Heart left ventricle (tissue), 7 donors: ENCODE measurements around the genes RELB and ERCC2.

GRCh38 chr19:44909062-44909833, 3.7 kb downstream of the APOE start:
- PRO-cap, 6 experiments: no peak in any of the 6 experiments
- RAMPAGE, long total RNA, 2 experiments: no peak in any of the 2 experiments
- RRBS: 50% methylated on average over 2 of the region's 31 CpGs

- PRO-cap, 6 experiments: peak in 2 of 6 experiments; most common plus-strand start chr19:44956364 (in 1); most common minus-strand start chr19:44956213 (in 2)
- RAMPAGE, long total RNA, 2 experiments: no peak in any of the 2 experiments
- RRBS: no CpG with 5 or more reads among the region's 7 CpGs
Measured at GRCh38 chr19:44956077-44956682, 1.0 kb downstream of the CLPTM1 start.

- PRO-cap, 6 experiments: peak in 2 of 6 experiments; most common plus-strand start chr19:45001409 (in 1); most common minus-strand start chr19:45001262 (in 2)
- RAMPAGE, long total RNA, 2 experiments: no peak in any of the 2 experiments
- RRBS: 2% methylated on average over 35 of the region's 80 CpGs
Measured at GRCh38 chr19:45001119-45001789, at the start of gene RELB. Gene RELB (plus strand): TSS chr19:45001464.

DNA sequence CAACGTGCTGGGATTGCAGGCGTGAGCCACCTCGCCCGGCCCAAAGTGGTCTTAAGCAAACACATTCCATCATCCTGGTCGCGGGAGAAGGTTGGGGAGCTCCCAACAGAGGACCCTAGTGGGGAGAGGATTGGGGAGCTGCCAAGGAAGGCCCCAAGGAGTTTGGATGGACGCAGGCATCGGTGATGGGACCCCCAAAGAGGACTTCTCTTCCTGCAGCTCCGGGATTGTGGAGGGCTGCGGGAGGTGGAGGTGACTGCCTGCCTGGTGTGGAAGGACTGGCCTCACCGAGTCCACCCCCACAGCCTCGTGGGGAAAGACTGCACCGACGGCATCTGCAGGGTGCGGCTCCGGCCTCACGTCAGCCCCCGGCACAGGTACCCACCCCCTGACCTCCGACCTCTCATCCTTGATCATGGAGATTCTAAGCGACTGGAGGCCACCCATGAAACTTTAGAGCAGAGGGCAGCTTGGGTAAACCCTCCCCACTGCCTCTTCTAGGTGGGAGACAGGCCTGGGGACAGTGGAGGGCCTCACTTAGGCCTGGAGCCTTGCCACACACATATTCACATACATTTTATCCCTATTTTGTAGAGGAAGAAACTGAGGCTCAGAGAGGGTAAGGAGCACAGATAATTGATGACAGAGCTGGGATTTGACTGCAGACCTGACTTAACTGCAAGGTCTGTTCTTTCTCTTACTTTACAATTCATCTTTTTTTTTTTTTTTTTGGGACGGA, 16.8 kb upstream of the CLASRP start:
- PRO-cap, 6 experiments: no peak in any of the 6 experiments
- RAMPAGE, long total RNA, 2 experiments: no peak in any of the 2 experiments
- RRBS: no CpG with 5 or more reads among the region's 21 CpGs

GRCh38 chr19:45064178-45065095, 11.8 kb downstream of the ZNF296 start:
- PRO-cap, 6 experiments: no peak in any of the 6 experiments
- RAMPAGE, long total RNA, 2 experiments: no peak in any of the 2 experiments
- RRBS: 95% methylated on average over 12 of the region's 77 CpGs

DNA sequence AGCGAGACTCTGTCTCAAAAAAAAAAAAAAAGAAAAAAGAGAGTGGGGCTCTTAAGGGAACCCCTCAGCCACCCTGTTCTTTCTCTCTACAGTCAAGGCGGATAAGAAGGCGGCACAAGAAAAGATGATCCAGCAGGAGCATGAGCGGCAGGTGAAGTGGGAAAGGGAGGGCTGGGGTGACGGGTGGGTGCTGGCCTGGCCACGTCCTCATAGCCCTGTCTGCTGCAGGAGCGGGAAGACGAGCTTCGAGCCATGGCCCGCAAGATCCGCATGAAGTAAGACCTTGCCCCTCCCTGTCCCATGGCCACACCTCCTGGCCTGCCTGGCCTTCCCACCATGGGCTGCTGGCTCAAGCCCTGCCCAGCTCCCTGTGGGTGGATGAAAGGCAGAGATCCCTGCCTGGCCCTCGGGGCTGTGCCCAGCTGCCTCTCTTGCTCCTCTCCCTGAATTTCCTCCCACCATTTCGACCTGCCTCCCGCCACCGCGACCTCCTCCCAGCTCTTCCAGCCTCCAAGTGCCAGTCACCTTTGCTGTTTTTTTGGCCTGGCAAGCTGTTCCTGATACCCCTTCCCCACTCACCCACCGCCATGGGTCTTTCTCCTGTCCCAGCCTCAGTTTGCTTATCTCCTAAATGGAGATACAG, 7.2 kb downstream of the ZNF296 start:
- PRO-cap, 6 experiments: no peak in any of the 6 experiments
- RAMPAGE, long total RNA, 2 experiments: no peak in any of the 2 experiments
- RRBS: no CpG with 5 or more reads among the region's 17 CpGs

- PRO-cap, 6 experiments: no peak in any of the 6 experiments
- RAMPAGE, long total RNA, 2 experiments: no peak in any of the 2 experiments
- RRBS: no CpG with 5 or more reads among the region's 4 CpGs
Measured at GRCh38 chr19:45074772-45075050, 1.6 kb downstream of the ZNF296 start.

- PRO-cap, 6 experiments: no peak in any of the 6 experiments
- RAMPAGE, long total RNA, 2 experiments: no peak in any of the 2 experiments
- RRBS: 42% methylated on average over 9 of the region's 34 CpGs
Measured at GRCh38 chr19:45117169-45118305, 24.6 kb downstream of the PPP1R37 start.

GRCh38 chr19:45152084-45153170, 8.4 kb downstream of the NKPD1 start:
- PRO-cap, 6 experiments: no peak in any of the 6 experiments
- RAMPAGE, long total RNA, 2 experiments: no peak in any of the 2 experiments
- RRBS: 6% methylated on average over 10 of the region's 125 CpGs

DNA sequence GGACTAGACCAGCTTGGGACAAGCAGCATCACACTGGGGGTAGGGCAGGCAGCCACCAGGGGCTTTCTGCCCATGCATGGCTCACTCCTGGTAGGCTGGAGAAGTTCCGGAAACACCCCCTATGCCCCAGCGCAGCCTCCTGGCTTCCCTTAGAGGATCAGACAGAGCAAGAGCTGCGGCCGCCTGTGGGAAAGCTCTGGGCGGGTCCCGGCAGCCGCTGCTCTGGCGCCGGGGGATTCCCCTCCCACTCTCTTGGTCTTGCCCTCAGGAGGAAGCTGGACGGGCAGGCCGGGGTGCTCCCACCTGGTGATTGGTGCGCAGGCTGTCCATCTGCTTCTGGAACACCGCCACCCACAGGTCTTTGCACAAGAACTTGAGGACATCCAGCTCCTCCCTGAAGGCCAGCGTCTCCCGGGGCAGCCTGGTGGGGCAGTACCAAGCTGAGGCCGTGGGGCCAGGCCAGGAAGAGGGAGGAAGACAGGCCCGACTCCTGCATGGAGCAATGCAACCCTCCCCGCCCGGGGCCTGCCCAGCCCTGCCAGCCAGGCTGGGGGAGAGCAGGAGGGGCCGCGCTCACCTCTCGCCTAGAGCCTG, 3.9 kb upstream of the NKPD1 start:
- PRO-cap, 6 experiments: peak in 2 of 6 experiments; most common plus-strand start position 397 of the sequence (in 1); most common minus-strand start position 163 of the sequence (in 2)
- RAMPAGE, long total RNA, 2 experiments: no peak in any of the 2 experiments
- RRBS: 13% methylated on average over 14 of the region's 22 CpGs

- PRO-cap, 6 experiments: no peak in any of the 6 experiments
- RAMPAGE, long total RNA, 2 experiments: no peak in any of the 2 experiments
- RRBS: no CpG with 5 or more reads among the region's 5 CpGs
Measured at GRCh38 chr19:45279697-45280311, 28.7 kb downstream of the MARK4 start.

DNA sequence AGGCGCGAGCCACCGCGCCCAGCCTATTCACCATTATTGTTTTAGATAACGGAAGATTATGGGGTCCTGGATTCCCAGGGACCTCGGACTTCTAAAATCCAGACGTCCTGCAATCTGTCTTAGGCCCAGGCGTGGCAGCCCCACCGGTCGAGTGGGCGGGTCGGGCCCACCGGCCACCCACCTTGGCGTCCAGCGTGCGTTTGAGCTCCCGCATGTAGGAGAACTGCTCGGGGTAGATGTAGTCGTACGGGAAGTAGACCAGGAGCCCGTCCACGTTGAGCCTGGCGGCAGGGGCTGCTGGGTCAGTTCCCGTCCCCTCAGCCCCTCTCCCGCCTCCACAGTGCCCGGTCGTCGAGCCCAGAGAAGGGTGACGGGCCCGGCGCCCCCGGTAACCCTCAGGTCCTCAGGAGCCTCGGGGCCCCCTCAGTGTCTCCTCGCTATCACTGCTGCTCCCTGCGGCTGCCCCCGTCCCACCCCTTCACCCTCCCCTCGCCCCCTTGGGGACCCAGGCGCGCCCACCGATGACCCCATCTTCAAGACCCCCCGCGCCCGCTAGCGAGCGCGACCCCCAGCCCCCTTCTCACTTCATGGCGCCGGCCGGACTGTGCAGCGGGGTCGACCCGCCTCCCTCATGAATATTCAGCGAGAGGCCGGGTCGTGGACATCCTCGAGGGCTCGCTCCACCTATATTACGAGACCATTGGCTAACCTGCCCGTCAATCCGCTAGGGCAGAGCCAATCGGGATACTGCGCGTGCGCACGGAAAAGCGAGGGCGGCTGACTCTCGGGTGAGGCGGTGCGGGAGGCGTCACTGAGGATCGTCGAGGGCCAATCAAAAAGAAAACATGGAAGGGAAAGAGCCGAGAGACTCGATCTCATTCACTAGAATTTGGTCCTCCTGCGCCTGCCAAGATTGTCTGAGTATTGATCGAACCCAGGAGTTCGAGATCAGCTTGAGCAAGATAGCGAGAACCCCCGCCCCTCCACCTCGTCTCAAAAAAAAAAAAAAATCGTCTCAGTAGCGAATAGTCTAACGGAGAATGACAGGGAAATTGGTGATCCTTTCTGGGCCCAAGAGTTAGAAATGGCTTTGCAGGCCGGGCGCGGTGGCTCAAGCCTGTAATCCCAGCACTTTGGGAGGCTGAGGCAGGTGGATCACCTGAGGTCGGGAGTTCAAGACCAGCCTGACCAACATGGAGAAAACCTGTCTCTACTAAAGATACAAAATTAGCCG, at the start of gene ERCC2:
Gene ERCC2 (minus strand): TSS at position 622 of the 1,234 bp plus-strand sequence.
- PRO-cap, 6 experiments: peak in 6 of 6 experiments; most common plus-strand start position 764 of the sequence (in 2); most common minus-strand start position 606 of the sequence (in 6)
- RAMPAGE, long total RNA, 2 experiments: start-site peak on the minus strand in 2 of 2 experiments, centred at positions 619 to 620 of the sequence, 57 to 60 reads per replicate
- RRBS: 2% methylated on average over 6 of the region's 89 CpGs

- PRO-cap, 6 experiments: no peak in any of the 6 experiments
- RAMPAGE, long total RNA, 2 experiments: no peak in any of the 2 experiments
- RRBS: no CpG with 5 or more reads among the region's 2 CpGs
Measured at GRCh38 chr19:45431186-45431359, 7.4 kb upstream of the ERCC1 start.

GRCh38 chr19:45446995-45447462, 20.8 kb upstream of the FOSB start:
- PRO-cap, 6 experiments: no peak in any of the 6 experiments
- RAMPAGE, long total RNA, 2 experiments: no peak in any of the 2 experiments
- RRBS: no CpG with 5 or more reads among the region's 8 CpGs

GRCh38 chr19:45470819-45471028, 2.9 kb downstream of the FOSB start:
- PRO-cap, 6 experiments: no peak in any of the 6 experiments
- RAMPAGE, long total RNA, 2 experiments: no peak in any of the 2 experiments
- RRBS: no CpG with 5 or more reads among the region's 8 CpGs

DNA sequence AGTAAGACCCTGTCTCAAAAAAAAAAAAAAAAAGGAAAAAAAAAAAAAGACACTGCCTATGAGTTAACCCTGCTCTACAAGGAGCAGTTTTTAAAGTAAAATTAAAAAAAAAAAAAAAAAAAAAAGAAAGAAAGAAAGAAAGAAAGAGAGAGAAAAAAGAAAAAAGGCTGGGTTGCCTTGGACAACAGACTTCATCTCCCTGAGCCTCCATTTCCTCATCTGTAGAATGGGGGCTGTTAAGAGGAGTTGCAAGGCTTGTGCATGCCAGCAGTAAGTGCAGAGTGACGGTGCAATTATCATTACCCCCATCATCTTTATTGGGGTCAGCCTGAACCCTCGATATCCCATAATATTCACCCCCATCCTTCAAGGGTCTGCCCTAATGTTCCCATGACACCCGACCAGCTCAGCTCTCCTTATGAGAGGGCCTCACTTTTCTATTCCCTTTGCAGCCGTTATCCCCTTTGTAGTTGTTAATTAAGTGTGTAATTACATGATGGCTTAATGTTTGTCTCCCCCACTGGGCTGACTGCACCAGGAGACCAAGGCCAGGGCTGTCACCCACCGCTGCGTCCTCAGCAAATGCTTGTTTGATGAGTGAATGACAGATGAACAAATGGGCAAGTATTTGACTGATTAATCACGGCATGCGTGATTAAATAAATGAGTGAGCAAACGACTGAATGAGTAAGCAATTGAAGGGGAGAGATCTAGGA, 10.0 kb downstream of the FOSB start:
- PRO-cap, 6 experiments: no peak in any of the 6 experiments
- RAMPAGE, long total RNA, 2 experiments: no peak in any of the 2 experiments
- RRBS: no CpG with 5 or more reads among the region's 9 CpGs

DNA sequence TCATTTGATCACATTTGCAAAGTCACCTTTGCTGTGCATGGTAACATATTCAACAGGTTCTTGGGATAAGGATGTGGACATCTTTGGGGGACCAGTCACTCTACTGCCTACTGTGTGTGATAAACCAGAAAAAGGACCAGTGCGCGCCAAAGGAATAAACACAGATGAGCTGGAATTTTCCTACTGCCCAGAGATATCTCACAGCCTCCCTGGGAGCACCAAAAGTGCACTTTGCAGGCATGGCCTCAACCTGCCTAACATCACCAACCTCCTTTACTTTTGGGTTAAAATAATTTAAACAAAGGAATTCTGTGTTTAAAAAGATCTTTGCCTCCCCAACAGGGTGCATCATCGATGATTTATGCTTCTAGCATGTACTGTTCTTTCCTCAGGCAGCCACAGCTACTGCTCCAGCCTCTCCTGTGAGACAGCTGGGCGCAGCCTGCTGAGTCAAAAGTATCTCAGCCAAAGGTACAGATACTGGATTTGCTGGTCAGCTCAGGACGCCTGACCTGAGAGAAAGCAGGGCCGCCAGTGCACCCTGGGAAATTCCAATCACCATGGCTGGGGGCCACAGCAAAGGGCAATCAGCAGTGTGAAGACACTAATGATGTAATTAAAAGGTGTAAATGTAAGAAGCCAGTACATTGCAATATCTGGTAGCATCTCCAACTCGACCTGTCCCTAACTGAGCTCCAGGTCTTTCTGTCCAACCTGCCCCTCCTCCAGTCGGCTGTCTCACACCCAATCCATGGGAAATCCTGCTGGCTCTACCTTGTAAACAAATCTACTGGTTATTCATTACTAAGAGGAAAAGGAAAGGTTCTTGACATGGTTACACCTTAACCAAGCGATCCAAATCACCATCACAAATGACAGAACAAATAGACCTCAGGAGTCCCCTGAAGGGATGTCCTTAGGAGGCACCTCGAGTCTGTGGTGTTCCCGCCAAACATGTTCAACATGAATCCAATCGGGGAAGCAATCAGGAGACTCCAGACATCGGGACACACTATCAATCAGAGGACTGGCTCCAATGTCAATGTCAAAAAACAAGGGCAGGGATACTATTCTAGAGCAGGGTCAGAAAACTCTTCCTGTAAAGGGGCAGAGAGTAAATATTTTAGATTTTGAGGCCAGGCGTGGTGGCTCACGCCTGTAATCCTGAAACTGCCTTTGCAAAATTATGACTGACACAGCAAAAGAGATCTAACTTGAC, 7.4 kb downstream of the OPA3 start:
- PRO-cap, 6 experiments: peak in 1 of 6 experiments; most common plus-strand start position 474 of the sequence (in 1); most common minus-strand start position 422 of the sequence (in 1)
- RAMPAGE, long total RNA, 2 experiments: no peak in any of the 2 experiments
- RRBS: no CpG with 5 or more reads among the region's 15 CpGs

DNA sequence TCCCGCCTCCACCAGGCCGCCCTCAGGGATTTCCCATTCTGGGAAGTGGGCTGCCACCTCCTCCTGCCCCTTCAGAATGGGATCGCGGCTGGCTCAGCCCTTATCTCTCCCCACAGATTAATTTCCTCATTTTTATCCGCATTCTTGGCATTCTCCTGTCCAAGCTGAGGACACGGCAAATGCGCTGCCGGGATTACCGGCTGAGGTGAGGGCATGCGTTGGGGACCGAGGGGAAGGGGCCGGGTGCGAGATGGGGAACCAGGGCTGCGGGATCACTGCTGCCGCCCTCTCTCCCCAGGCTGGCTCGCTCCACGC, 9.7 kb downstream of the GIPR start:
- PRO-cap, 6 experiments: no peak in any of the 6 experiments
- RAMPAGE, long total RNA, 2 experiments: no peak in any of the 2 experiments
- RRBS: 10% methylated on average over 4 of the region's 17 CpGs

GRCh38 chr19:45739366-45739823, 6.2 kb downstream of the MEIOSIN start:
- PRO-cap, 6 experiments: no peak in any of the 6 experiments
- RAMPAGE, long total RNA, 2 experiments: no peak in any of the 2 experiments
- RRBS: no CpG with 5 or more reads among the region's 3 CpGs

GRCh38 chr19:45768011-45768679, 907 bp downstream of the SIX5 start:
- PRO-cap, 6 experiments: peak in 6 of 6 experiments; most common plus-strand start chr19:45768366 (in 5); most common minus-strand start chr19:45768259 (in 6)
- RAMPAGE, long total RNA, 2 experiments: no peak in any of the 2 experiments
- RRBS: 1% methylated on average over 38 of the region's 90 CpGs